Thoracic aorta (tissue), 1 donor: Measurements from ENCODE around the genes AGMO and AGR2.

DNA sequence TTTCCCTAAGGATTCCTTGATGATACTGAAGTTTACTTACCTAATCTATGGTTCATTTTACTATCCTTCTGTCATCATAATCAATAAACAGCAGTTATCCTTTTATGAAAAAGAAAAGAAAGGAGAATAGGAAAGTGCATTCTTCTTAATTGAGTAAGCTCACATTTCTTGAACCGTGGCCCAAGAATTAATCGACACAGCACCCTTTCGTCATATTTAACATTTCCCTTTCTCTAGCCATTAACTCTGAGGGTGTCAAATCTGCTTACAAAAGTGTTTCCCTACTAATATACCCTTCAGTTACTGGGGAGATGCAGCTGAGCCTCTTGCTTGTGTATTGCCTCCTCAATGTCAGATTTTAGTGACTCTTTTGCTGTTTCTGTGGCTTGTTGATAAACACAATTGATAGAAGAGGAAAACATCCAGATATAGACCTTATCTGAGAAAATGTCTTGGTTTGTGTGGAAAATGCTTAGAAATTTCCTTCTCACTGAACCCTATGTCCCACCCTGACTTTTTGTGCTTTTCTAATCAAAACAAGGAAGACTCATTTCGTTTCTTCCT, 257.3 kb downstream of the PHF14 start:
- RAMPAGE, long total RNA = no peak

DNA sequence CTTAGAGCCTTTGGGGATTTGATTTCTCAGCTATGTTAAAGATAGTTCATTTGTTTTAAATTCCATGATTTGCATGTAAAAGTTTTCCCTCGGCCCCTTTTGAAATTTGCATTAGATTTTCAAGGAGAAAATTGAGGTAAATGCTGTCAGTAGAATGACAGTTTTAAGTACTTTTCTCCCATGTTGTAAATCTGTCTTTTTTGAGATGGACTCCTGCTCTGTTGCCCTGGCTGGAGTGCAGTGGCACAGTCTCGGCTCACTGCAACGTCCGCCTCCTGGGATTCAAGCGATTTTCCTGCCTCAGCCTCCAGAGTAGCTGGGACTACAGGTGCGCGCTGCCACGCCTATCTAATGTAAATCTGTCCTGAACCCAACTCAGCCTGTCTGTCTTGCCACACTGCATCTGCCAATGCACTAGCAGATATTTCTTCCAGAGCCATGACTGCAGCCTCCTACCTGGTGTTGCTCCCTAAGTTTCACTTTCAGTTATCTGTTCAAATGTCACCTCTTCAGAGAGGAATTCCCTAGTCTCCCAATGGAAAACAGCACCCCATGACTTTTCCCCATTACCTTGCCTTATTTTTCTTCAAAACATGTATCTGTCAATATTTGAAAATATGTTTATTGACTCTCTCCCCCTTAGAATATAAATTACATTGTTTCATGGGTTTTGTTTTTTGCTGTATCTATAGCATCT, 264.1 kb downstream of the PHF14 start:
- RAMPAGE, long total RNA = no peak

- RAMPAGE, long total RNA = no peak
Measured at GRCh38 chr7:12715205-12716335, 28.1 kb downstream of the ARL4A start.

DNA sequence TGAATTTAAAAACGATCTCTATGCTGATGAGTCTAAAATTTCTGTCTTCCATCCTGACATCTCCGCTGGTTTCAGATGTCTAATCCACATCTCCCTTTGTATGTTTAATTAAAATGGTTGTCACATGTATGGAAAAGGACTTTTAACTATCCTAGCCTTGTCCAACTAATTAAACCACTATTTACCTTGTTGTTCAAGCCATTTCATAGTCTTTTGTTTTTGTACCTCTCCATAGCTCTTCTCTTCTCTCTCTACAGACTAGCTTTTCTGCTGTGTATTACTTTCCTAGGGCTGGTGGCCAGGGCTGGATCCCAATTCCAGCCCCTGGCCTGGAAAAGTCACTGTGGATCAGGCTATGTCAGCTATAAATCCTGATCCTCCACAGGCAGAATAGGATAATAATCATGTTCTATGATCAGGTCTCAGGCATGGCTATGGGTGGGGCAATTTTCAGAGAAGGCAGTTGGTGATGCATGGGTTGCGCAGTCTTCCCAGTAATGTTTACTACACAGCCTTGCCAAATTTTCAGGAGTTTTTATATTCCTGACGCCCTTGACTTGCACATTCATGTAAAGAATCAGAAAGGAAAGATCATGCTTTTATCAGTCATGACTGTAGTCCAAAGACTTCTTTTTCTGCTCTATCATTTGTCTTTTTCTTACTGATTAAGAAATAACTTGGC, 31.5 kb downstream of the ARL4A start:
- RAMPAGE, long total RNA = no peak

DNA sequence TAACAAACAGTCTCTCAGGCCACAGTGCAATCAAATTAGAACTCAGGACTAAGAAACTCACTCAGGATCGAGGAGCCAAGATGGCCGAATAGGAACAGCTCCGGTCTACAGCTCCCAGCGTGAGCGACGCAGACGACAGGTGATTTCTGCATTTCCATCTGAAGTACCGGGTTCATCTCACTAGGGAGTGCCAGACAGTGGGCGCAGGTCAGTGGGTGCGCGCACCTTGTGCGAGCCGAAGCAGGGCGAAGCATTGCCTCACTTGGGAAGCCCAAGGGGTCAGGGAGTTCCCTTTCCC, 183.3 kb downstream of the ETV1 start:
- RAMPAGE, long total RNA = no peak

DNA sequence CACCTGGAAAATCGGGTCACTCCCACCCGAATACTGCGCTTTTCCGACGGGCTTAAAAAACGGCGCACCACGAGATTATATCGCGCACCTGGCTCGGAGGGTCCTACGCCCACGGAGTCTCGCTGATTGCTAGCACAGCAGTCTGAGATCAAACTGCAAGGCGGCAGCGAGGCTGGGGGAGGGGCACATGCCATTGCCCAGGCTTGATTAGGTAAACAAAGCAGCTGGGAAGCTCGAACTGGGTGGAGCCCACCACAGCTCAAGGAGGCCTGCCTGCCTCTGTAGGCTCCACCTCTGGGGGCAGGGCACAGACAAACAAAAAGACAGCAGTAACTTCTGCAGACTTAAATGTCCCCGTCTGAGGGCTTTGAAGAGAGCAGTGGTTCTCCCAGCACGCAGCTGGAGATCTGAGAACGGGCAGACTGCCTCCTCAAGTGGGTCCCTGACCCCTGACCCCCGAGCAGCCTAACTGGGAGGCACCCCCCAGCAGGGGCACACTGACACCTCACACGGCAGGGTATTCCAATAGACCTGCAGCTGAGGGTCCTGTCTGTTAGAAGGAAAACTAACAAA, 182.9 kb downstream of the ETV1 start:
- RAMPAGE, long total RNA = no peak

DNA sequence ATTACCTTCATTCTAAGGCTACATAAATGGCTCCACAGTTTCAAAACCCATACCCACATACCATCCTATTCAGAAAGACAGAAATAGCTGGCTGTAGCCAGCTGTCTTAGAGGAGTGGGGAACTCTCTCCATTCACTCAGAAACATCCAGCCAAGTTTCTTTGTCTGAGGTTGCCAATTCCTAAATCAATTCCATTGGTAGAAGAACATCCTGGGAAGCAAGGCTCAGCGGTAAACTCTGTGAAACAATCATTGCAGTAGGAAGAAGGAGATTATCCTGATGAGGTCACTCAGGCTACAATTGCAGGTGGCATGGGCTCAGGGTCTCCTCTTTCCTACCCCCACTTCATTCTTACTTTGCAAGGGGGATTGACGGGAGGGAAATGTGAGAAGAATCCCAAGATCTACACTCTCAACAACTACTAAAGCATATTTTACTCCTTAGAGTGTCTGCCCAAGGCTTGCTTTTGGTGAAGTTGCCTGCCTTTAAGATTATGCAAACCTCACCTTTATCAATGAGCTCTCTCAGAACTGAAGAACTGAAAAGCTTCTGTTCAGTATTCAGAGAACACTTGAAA, 153.9 kb downstream of the ETV1 start:
- RAMPAGE, long total RNA = no peak

- RAMPAGE, long total RNA = no peak
Measured at GRCh38 chr7:15561660-15562311, at the start of gene AGMO. Gene AGMO, minus strand, starts transcription at chr7:15562015.

DNA sequence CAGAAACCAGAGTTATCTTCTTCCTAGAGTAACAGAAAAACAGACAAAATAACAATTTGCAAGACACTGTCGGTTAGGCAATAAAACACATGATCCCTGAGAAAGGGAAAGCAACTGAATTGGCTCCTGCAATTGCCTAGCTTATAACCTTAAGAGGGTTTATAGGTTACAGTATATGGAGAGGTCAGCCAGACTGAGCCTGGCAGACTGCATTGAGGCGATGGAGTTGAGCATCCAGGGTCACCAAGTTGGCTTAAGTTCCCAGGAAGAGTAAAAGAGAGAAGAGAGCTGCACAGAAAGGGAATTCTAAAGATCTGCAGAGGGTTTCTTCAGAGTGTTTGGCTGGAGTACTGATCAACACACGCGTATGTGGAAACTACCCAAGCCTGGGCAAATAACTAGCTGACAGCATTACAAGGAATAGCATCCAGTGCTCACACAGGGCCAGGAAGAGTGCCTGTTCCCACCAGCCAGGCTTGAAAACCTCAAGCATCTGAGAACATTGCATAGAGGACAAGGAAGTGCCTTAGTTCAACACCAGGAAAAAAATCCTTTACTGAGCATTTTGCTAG, 11.2 kb downstream of the ANKMY2 start:
- RAMPAGE, long total RNA = no peak

DNA sequence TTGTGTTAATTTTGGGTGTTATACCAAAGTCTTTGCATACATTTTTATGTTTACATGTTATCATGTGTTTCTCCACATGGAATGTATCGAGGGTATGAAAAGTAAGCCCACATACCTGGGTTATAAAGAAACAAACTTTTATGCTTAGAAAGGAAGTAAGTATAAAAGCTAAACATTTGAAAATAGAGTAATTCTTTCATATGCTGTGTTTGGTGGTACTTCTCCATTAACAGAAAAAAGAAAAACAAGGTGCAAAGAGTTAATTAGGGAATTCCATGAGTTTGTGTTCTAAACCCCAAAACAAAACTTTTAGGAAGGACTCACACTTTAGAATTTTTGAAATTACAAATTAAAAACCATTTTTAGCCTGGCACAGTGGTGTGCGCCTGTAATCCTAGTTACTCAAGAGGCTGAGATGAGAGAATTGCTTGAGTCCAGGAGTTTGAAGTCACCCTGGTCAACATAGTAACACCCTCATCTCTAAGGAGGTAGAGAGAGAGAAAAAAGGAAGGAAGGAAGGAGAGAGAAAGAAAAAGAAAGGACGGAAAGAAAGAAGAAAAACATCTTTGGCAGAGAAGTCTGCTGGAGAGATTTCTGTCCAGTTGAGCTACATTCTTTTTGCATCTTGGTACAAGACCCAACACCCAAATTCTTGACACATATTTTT, 16.4 kb downstream of the BZW2 start:
- RAMPAGE, long total RNA = start-site peak on the plus strand centred at position 318 of the sequence, 266 bp wide, 11 reads

- RAMPAGE, long total RNA = start-site peak on the minus strand at chr7:16794949-16795006, 17 reads
Measured at GRCh38 chr7:16794798-16795287, 10.0 kb downstream of the AGR2 start.

DNA sequence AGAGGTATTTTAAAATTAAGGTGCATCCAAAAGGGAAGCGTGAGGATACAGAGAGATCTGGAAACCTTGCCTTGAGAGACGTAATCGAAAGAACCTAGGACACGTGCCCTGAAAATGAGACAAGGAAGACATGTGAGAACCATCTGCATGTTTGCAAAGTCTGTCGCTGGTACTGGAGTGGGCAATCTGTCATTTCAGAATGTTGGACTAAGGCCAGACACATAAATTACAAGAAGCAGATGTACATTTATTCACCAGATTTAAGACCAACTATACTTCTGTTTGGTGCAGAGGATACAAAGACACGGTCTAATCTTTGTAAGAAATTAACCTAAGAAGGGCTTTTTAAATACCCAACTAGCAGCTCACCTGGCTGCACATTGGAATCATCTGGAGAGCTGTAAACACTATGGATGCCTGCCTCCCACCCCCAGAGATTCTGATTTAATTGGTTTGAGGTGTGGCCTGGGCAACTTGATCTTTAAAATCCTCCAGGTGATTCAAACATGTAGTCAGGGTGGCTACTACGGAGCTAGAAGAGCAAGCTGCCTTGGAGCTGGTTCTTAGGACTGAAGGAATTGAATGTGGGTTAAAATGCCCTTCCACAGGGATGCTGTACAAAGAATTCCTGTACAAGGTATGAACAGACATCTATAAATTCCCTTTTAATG, 9.0 kb downstream of the AGR2 start:
- RAMPAGE, long total RNA = no peak

- RAMPAGE, long total RNA = start-site peak on the minus strand at chr7:16804994-16804999, 168 reads
Measured at GRCh38 chr7:16804571-16805448, at the start of gene AGR2. Gene AGR2, minus strand, starts transcription at chr7:16804999.

- RAMPAGE, long total RNA = no peak
Measured at GRCh38 chr7:16847025-16847837, 34.6 kb downstream of the AGR3 start.

GRCh38 chr7:16982639-16983099, 100.9 kb upstream of the AGR3 start:
- RAMPAGE, long total RNA = no peak

DNA sequence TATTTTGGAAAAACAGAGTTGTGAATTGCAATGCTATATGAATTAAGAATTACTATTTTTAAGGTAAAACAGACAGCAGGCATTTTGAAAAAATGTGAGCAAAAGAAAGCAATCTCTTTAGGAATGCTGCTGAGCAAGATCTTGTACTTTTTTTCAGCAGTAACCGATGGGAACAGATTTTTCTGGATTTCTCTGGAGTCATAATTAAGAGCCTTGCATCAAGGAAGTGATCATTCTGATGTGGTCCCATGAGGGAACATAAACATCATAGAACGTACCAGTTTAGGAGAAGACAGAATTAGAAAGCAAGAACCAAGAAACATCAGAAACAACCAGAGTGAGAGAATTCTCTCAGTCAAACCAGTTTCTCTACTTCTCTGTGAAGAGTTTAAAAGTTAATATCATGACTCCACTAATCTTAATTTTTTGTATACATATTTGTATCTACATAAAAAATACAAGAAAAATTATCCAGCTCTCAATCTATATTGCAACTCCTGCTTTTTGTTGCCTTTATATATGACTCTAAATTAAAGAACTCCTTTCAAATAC, 157.1 kb upstream of the AGR3 start:
- RAMPAGE, long total RNA = no peak

- RAMPAGE, long total RNA = no peak
Measured at GRCh38 chr7:17301056-17301276, 2.5 kb downstream of the AHR start.

DNA sequence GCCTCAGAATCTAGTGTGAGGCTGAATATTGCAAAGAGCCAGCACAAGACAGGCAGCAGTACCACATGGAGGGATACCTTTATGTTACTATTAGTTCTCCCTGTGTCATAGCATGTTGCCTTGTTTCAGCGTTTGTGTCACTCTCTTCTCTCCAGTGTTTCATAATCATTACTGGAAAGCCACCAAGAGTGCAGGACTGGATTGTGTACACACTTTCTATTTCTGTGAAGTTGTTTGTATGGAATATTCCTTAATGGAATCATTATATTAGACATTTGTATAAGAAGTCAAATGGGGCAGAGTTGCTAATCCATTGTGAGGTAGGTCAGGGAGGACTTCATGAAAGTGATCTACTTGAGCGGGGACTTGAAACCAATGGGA, 8.6 kb downstream of the AHR start:
- RAMPAGE, long total RNA = no peak

DNA sequence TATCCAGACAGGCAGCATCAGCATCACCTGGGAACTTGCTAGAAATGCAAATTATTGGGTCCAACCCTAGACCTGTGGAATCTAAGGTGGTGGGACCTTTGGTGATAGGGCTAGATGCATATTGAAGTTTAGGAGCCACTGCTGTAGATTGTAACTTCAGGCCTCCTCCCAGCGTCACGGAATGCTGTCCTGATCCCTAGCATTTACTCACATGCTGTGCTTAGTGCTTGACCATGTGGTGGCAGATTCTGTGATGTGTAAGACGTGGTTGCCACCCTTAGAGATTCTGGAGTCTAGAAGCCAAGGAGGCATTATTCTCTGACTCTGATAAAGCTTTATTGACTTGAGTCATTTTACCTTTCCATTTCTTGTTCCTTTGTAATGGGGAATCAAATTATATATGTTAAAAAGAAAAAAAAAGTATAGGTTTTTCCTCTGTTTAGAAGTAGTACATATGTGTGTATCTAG, 13.5 kb downstream of the AHR start:
- RAMPAGE, long total RNA = no peak

DNA sequence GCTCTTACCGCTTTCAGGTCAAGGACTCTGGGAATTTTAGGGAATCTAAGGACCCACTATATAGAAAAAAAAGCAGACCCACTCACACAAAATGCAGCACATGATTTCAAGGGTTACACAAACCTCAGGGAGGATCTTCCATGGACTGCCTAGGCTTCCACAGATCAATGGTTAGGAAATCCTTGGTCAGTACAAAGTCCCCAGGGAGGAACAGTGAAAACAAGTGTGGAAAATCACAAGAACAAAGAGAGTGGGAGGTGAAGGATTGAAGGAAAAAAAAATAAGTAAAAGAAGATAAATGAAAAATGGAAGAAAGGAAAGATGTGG, 188.4 kb downstream of the AHR start:
- RAMPAGE, long total RNA = no peak